Lower leg skin (tissue), 2 donors: ENCODE data around the genes CDK6 and HEPACAM2.

- PRO-cap, result no peak
- RAMPAGE, long total RNA, 2 experiments, result no peak in any of the 2 experiments
Measured at GRCh38 chr7:92481166-92481892, 3.6 kb upstream of the ERVW-1 start.

GRCh38 chr7:92614388-92615100, 24.4 kb upstream of the FAM133B start:
- PRO-cap, result no peak
- RAMPAGE, long total RNA, 2 experiments, result no peak in any of the 2 experiments

- PRO-cap, result no peak
- RAMPAGE, long total RNA, 2 experiments, result no peak in any of the 2 experiments
Measured at GRCh38 chr7:92746999-92747764, 89.2 kb downstream of the CDK6 start.

- PRO-cap, result bidirectional peak, plus-strand start at chr7:92834089, minus-strand start at chr7:92833832
- RAMPAGE, long total RNA, 2 experiments, result no peak in any of the 2 experiments
Measured at GRCh38 chr7:92833237-92834016, 2.9 kb downstream of the CDK6 start.

DNA sequence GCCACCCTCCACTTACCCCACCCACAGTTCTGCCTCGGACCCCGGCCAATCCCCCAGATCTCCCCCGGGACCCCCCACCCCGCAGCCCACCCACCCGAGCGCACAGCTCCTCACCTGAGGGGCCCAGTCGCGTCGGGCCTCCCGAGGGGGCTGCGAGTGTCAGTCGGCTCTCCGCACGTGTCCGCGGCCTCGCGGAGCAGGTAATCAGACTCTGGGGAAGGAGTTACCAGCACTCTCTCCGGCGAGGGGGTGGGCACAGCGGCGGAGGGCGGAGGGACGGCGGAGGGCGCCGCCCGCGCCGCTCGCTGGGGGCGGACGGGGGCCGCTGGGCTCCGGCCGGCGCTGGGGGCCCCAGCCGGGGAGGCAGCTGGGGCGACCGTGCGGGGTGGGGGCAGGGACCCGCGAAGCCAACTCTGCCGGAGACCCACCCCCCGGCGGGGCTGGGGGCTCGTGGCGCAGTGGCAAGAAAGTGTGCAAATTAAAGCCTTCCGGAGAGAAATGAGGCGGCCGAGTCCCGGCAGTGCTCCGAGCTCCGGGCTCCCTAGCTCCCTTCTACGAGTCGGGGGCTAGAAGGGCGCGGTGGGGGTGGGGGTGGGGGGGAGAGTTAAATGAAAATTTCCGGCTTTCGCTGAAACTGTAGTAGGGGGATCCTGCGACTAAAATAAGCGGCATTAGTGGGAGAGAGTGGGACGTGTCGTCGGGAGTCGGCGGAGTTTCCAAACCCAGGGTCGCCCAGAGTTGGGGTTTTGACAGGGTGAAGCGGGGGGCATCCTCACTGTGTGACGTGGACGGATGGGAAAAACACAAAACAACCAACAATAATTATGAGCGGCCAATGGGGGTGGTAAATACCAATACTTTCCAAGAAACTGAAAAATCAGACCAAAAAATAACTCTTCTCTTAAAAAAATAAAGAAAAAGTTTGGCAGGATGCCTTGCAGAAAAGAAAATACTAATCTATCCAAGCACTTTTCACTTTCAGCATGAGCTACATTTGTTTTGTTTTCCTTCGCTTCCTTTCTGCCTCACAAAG, at the start of gene CDK6:
Gene CDK6 (minus strand): TSS at position 210 of the 1,033 bp plus-strand sequence.
- PRO-cap, result bidirectional peak, plus-strand start at position 277 of the sequence, minus-strand start at position 202 of the sequence
- RAMPAGE, long total RNA, 2 experiments, result start-site peak on the minus strand in 2 of 2 experiments, centred at positions 193 to 206 of the sequence, 30 to 32 reads per replicate

GRCh38 chr7:92870839-92871188, 34.4 kb upstream of the CDK6 start:
- PRO-cap, result no peak
- RAMPAGE, long total RNA, 2 experiments, result no peak in any of the 2 experiments

DNA sequence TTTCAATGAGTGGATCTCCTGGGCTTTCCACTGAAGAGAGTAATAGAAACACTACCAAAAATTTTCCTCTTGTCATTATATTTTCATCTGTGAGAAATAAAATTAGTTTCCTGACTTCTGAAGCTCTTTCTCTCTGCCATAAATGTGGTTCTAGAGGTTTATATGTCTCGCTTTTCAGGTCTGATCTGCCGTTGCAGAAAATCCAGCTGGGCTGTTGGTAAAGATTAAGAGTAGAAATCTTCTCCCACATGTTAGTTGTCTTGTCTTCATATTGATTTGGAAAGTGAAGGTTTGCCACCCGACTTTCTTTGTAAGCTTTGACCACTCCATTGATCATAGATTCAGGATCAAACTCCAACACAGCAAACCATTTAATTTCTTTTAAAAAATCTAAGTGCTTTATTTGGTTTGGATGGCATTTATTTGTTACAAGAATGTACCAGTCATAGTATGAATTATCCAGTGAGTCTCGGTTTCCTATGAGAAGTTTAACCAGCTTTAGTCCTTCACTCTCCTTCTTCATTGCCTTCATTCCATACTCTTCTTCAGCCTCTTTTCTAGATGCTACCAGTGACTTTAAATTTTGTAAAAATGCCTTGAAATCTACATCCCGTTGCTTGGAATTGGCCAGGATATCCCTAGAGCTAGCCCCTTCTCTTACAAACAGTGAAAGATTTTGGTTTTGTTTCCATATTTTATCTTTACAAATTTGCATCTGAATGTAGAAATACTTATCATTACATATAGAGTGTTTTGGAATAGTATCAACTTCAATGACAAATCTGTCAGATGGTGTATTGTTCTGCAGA, 13.7 kb downstream of the SAMD9L start:
- PRO-cap, result no peak
- RAMPAGE, long total RNA, 2 experiments, result no peak in any of the 2 experiments

DNA sequence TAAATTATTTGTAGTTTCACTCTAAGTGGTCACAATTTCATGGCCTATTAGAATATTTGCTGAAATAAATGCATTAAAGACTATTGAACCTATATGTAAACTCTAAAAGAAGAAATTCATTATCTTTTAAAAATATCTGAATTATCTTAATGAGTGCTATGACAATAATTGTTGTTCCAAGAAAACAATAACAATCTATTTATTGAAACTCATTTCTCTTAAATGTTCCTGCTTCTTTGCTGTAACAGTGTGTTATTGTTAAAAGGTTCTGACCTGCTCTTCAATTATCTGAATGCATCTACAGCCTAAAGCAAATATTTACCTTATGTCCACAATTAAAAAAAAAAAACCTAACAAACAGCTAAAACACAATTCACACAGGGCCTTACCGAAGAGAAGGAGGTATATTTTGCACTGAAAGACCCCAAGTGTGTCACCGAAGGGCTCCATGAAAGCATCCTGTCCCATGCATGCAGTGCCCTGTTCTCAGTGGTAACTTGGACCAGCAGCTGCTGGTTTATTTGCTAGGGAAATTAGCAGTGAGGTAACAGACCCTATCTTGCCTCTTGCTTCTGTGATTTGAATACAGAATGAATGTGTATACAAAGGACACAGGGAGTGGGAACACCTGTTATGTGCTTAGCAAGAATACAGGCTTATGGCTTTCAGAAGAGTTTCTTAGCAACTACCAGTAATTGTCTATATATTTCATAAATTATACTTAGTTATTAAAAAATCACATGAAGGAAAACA, at the start of gene HEPACAM2:
Gene HEPACAM2 (minus strand): TSS at position 491 of the 753 bp plus-strand sequence.
- PRO-cap, result no peak
- RAMPAGE, long total RNA, 2 experiments, result no peak in any of the 2 experiments

GRCh38 chr7:93315933-93316591, 83.9 kb downstream of the VPS50 start:
- PRO-cap, result no peak
- RAMPAGE, long total RNA, 2 experiments, result no peak in any of the 2 experiments

DNA sequence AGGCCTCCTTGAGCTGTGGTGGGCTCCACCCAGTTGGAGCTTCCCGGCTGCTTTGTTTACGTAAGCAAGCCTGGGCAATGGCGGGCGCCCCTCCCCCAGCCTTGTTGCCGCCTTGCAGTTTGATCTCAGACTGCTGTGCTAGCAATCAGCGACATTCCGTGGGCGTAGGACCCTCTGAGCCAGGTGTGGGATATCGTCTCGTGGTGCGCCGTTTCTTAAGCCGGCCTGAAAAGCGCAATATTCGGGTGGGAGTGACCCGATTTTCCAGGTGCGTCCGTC, 97.5 kb downstream of the TFPI2 start:
- PRO-cap, result no peak
- RAMPAGE, long total RNA, 2 experiments, result no peak in any of the 2 experiments

GRCh38 chr7:94647580-94648133, 8.3 kb downstream of the SGCE start:
- PRO-cap, result no peak
- RAMPAGE, long total RNA, 2 experiments, result no peak in any of the 2 experiments

GRCh38 chr7:94908767-94908976, 1.3 kb downstream of the PPP1R9A start:
- PRO-cap, result no peak
- RAMPAGE, long total RNA, 2 experiments, result no peak in any of the 2 experiments

DNA sequence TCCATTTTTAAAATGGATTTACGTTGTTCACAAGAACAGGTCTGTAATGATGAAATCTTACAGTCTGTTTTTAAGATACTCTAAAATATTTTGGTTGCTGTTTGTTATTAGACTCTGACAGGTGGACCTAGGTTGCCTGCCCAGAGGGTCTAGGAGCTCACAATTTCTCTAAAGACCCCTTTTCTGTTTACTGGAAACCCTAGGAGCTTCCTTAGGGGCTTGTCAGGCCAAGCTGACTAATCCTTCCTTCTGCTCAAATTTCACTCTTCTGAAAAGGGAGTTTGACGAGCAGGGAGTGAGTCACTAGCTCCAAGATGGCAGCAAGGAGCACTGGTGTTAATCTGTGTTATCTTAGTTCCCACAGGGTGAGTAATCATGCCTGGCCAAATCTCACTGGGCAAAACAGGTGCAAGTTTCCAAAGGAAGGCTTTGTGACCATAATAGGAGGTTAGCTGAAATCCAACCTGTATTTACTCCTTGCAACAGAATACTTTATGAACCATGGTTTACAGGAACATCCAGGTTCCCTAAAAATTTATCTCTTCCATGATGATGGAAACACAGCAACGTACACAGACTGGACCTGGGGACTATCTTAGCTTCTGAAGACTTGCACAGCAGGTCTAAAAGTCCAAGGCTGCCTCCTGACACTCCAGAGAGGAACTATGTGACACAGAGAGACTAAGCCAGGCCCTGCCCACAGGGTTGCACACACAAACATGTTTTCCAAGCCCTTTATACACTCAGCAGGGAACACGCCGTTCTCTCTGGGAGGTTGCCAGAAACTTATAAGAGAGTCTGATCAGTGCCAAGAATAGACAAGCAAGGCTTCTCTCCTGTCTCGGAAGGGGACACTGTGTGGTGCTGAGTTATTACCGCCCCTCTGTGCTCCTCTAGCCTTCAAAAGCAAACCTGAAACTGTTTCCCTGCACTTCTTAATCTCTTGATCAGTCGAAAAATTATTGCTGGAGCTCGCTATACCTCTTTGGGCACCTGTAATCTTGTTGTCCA, 46.4 kb downstream of the PDK4 start:
- PRO-cap, result bidirectional peak, plus-strand start at position 851 of the sequence, minus-strand start at position 654 of the sequence
- RAMPAGE, long total RNA, 2 experiments, result no peak in any of the 2 experiments

DNA sequence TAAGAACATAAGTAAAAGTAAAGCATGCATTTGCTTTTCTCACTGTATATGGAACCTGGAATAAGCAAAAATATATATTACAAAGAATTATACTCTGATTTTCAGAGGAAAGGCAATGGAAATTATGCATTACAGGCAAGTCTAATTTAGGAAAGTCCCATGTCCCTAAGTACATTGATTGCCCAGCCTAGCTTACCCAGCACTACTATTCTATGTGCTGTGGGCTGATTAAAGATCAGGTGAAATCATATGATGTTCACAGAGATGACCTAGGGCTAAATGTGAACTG, 2.6 kb upstream of the PDK4 start:
- PRO-cap, result unidirectional peak, minus-strand start at position 207 of the sequence
- RAMPAGE, long total RNA, 2 experiments, result no peak in any of the 2 experiments

DNA sequence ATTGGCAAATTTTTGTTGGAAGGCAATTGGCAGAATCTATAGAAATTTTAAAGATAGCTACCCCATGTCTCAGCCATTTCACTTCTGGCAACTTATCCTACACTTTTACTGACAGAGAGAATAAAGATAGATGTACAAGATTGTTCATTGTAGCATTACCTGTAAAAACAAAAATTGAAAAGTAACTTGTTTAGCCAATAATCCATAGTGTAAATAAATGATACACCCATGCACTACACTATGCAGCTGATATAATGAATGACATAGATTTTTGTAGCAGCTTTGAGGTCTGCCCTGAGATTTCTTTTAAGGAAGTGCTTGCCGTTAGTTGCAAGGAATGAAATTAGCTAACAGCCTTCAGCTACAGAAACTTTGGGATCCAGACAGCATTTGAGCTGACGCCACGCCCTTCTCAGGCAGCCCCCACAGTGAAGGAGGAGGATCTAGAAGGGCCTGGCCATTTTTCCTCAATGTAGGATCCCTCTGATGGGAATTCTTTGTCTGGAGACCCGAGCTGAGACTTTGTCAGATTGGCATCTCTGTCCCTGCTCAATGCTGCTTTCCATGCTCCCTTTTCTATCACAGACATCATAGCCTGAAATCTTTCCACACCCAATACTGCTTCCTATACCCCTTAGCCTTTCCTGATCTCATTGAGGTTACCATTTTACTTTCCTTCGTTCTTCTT, 6.1 kb upstream of the PDK4 start:
- PRO-cap, result no peak
- RAMPAGE, long total RNA, 2 experiments, result no peak in any of the 2 experiments

DNA sequence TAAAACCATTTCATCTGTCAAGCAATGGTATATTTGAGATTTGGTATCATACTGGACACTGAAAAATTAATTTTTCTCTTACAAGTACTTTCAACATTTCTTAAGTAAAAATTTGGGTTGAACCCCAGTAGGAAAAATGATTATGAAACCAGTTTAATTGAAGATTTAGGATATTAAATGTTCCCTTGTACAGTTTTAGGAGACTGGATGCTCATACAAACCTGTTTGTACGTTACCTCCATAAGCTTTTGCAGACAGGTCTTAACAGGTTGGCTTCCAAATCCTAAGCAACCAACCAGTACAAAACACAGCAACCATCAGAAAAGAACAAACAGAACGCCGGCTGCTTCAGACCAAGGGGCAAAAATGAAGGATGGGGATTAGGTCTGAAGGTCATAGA, 49.3 kb upstream of the PDK4 start:
- PRO-cap, result no peak
- RAMPAGE, long total RNA, 2 experiments, result no peak in any of the 2 experiments

DNA sequence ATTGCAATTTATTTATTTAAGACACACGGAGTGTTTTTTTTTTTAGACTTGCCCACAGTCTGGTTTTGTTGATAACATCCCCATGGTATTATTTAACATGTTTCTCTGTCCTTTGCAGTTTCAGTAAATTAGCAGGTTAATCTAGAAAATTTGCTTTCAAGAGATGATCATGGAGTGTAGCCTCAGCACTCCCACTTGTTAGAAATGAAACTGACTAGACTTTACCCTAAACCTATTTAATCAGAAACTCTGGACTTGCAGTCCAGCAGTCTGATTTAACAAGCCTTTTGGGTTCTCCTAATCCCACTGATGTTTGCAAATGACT, 55.4 kb upstream of the SLC25A13 start:
- PRO-cap, result no peak
- RAMPAGE, long total RNA, 2 experiments, result no peak in any of the 2 experiments

- PRO-cap, result no peak
- RAMPAGE, long total RNA, 2 experiments, result no peak in any of the 2 experiments
Measured at GRCh38 chr7:97733285-97733906, 1.5 kb downstream of the TAC1 start.

- PRO-cap, result no peak
- RAMPAGE, long total RNA, 2 experiments, result no peak in any of the 2 experiments
Measured at GRCh38 chr7:98178807-98179197, 32.4 kb upstream of the BHLHA15 start.

GRCh38 chr7:98228013-98228275, 16.7 kb downstream of the BHLHA15 start:
- PRO-cap, result no peak
- RAMPAGE, long total RNA, 2 experiments, result no peak in any of the 2 experiments